ENCODE measurements around a stretch of chr7.

DNA sequence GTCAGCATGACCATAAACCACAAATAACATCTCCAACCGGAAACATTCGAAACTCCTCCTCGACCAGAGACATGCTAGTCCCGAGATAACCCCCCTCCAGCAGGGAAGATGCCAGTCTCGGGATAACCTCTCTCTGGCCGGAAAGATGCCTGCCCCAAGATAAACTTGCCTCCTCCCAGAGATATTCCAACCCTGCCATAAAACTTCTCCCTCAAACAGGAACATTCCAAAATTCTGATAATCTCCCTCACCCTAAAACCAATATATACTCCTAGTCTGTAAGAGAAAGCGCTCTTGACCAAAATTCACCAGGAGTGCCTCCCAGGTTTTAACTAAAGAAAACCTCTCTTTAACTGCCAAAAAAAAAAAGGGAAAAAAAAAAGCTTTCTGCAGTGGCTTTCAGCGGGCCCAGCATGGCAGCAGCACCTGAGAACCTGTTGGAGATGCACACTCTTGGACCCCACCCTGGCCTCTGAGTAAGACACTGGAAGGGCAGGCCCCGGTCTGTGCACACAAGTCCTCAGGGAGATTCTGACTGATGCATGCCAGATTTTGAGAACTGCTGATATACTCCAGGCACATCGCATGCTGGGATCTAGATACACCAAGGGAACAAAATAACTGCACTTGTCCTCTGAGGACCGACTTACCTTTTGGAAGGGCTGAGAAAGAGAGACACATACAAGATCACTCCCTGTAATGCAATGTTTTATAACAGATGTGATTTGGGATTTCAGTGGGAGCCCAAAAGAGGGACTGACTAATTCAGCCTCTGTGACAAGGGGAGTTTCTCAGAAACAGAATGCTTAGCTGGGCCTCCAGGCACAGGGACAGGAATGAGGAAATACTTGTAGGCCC is 7.9 kb downstream of the EGFR start:
- RRBS = 2% methylated on average over 3 of the region's 11 CpGs

DNA sequence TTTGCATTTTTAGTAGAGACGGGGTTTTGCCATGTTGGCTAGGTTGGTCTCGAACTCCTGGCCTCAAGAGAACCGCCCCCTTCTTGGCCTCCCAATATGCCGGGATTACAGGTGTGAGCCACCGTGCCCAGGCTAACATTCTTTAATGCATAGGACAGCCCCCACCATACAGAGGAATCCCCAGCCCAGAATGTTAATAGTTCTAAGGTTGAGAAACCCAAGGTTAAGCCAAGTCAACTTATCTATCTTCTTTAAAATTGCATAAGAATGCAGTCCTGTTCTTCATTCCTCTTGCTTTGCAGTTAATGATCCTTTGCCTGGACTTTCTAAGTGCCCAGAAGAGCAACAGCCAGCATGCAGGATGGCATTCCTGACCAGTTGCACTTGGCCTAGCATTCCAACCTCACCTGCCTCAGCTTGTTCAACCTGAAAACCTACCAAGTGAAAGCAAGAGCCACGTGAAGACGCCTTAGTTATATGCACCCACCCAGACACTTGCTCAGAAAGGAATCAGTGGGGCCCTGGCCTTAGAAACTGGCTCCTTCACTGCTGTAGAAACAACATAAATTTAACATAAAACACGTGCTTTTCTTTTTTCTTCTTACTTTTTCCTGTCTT is 24.8 kb downstream of the EGFR start:
- RRBS = no CpG with 5 or more reads among the region's 8 CpGs

- RRBS = no CpG with 5 or more reads among the region's 6 CpGs
These were observed 46.2 kb downstream of the EGFR start for GRCh38 chr7:55064916-55065448.

DNA sequence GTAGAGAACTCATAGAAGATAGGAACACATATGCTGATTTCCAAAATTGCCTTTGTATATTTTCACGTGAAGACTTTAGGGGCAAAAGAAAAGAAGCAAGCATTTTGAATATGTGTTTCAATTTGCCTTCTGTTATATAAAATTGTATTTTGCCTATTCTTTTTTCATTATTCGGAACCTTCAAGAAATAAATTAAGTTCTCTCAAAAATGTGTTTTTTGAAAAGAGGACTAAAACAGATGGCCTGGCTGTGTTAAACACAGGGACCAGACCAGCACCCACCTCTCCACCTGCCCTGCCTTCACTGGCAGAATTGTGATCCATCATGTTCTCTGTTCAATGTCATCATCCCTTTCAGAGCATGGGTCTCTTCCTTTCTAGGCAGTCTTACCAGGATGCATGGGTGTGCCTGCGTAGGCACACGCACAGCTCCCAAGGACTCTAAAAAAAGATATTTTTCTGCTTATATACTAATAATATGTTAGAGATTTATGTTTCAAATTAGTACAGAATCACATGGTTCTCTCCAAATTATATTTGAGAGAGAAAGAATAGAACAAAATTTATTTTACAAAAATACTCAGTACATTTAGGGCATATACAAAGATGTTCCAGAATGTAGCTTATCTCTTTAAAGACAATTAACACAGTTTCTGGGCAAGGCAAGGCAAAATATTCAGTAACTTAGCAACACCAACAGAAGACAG is 52.6 kb downstream of the EGFR start:
- RRBS = no CpG with 5 or more reads among the region's 4 CpGs

DNA sequence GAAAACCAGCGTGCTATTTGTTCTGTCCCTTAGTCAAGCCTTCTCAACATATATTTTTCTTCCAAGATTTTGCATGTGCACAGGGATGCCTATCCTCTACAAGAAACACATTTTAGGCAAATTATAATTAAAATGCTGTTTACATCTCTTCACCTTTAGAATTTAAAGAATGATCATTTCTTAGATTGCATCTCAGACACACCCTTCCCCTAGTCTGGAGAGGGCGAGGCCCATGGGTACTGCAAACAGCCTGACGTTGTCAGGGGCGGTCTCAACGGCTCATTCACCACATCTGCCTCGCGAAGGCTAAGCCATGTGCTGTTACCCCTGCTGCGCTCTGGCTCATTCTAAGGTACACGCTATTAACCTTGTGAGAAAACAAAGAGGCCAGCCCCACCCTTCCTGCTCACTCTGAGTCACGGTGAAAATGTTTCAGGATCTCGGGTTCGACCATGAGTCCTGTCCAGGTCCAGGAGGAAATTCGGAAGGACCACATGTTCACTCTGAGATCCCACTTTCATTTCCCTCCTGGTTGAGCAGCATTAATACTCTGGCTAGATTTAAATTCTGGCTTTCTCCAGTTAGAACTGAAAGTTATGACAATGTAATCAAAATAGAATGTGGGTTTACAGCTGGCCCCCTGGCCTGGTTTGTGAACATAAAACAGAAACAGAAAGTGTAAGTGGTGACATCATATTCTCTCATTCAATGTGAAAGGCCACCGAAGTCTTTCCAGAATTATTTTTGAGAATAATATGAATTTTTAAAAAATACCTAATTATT is 55.2 kb downstream of the EGFR start:
- RRBS = no CpG with 5 or more reads among the region's 14 CpGs

GRCh38 chr7:55078771-55079525 is 60.1 kb downstream of the EGFR start:
- RRBS = no CpG with 5 or more reads among the region's 31 CpGs

GRCh38 chr7:55152317-55152768 is 133.5 kb downstream of the EGFR start:
- RRBS = 97% methylated on average over 4 of the region's 8 CpGs

GRCh38 chr7:55188015-55188541 is 169.3 kb downstream of the EGFR start:
- RRBS = no CpG with 5 or more reads among the region's 8 CpGs

- RRBS = no CpG with 5 or more reads among the region's 4 CpGs
These were observed 53.0 kb downstream of the VOPP1 start for GRCh38 chr7:55519279-55519690.

DNA sequence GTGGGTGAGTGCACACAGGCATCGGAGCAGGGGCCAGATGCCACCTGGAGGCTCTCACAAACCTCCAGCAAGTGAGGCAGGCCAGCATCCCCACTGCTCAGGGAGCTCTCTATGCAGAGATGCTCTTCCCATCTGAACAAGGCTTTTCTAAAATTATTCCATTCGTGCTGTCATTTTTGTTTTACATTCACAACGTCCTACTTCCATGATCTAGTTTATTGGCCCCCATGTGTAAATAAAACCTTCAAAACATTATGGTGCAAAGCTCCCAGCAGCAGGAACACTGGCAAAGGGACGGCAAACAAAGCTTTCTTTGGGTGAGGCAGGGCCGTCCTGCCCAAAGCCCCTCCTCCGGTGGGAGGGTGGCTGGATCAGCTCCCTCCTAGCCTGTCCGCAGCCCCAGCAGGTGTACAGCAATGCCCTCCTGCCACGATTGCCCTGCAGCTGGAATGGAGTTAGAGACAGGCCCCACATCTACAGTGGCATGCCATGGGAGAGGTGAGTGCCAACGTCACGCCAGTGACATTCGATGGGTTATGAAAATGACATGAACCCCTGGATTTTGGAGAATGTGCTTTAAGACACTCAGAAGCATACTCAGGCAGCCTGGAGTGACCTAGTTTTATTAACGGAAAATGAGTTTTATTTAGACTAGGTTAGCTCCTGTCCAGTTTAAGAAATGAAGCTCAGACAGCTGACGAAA is 50.4 kb downstream of the VOPP1 start:
- RRBS = no CpG with 5 or more reads among the region's 13 CpGs

DNA sequence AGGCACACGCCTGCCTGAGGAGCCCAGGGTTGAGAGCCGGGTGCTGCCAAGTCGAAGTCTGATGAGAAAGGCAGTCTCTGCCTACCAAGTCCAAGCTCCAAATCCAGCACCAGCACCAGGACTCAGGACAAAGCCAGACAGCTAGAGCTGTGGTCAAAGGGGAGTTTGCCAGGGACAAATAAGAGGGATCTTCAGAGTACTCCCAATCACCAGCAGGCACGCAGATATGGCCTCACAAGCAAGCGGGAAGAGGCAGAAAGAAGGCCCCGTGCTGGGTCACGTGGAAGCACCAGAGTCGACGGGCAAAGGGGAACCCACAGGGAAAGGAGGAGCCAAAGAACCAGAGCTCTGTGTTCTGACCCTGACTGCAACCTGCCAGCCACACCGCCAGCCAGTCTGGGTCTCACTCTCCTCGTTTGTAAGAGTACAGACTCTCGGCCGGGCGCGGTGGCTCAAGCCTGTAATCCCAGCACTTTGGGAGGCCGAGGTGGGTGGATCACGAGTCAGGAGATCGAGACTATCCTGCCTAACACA is 47.5 kb downstream of the VOPP1 start:
- RRBS = no CpG with 5 or more reads among the region's 18 CpGs

GRCh38 chr7:55537309-55538579 is 34.6 kb downstream of the VOPP1 start:
- RRBS = no CpG with 5 or more reads among the region's 24 CpGs

- RRBS = no CpG with 5 or more reads among the region's 11 CpGs
These were observed 26.8 kb downstream of the VOPP1 start for GRCh38 chr7:55545234-55546080.

GRCh38 chr7:55551177-55551719 is 21.1 kb downstream of the VOPP1 start:
- RRBS = no CpG with 5 or more reads among the region's 10 CpGs

GRCh38 chr7:55694417-55695136 is 122.3 kb upstream of the VOPP1 start:
- RRBS = no CpG with 5 or more reads among the region's 9 CpGs

- RRBS = no CpG with 5 or more reads among the region's 19 CpGs
These were observed 2.5 kb downstream of the NIPSNAP2 start for GRCh38 chr7:55966559-55967588.

DNA sequence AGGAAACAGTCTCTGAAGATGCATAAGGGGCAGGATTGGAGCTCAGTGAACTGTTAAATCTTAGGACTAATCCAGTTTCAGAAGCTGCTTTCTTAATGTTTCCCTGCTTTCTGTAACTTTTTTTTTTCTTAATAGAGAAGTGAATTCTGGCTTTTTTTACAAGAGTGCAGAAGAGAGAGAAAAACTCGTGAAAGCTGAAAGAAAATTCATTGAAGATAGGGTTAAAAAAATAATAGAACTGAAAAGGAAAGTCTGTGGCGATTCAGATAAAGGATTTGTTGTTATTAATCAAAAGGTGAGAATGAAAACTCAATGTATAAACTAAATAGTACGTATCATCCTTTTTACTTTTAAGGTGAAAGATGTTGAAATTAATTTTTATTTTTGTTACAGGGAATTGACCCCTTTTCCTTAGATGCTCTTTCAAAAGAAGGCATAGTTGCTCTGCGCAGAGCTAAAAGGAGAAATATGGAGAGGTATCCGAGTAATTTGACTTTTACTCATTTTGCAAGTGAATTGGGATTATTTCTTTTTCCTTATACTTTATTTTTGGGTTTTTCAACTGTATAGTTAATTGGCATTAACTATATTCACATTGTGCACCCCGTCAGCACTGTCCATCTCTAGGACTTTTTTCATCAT is 5.7 kb upstream of the SUMF2 start:
- RRBS = no CpG with 5 or more reads among the region's 6 CpGs

DNA sequence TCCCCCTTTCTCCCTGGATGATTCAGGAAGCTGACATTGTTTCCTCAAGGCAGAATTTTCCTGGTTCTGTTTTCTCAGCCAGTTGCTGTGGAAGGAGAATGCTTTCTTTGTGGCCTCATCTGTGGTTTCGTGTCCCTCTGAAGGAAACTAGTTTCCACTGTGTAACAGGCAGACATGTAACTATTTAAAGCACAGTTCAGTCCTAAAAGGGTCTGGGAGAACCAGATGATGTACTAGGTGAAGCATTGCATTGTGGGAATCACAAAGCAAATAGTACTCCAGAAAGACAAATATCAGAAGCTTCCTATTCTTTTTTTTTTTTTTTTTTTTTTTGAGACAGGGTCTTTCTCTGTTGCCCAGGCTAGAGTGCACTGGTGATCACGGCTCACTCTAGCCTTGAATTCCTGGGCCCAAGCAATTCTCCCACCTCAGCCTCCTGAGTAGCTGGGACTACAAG is 12.8 kb downstream of the PHKG1 start:
- RRBS = no CpG with 5 or more reads among the region's 2 CpGs

GRCh38 chr7:56090395-56090693 is 2.4 kb downstream of the PHKG1 start:
- RRBS = no CpG with 5 or more reads among the region's 2 CpGs

DNA sequence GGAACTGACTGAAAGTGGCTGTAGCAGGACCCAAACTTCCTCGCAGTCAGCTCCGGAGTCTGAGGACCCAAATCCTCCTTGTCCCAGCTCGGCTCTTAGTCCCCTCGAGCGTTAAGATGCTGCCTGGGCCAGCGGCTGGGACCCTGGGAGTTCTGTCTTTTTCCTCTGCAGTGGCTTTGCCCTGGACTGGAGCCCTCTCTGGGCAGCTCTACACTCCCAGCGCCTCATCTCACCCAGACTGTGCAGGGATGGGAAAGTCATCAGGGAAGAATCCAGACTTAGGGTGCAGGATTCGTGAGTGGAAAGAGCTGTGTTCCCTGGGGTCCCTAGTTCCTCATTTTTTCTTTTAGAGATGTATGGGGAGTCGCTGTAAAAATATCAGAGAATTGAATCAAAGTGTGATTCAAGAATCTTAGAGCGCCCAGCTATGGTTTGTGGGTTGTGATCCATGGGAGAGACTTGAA is 428 bp downstream of the ZNF716 start:
- RRBS = no CpG with 5 or more reads among the region's 10 CpGs